Hair follicle dermal papilla cell (primary cell): ENCODE data around the genes BEX3 and IL1RAPL2.

DNA sequence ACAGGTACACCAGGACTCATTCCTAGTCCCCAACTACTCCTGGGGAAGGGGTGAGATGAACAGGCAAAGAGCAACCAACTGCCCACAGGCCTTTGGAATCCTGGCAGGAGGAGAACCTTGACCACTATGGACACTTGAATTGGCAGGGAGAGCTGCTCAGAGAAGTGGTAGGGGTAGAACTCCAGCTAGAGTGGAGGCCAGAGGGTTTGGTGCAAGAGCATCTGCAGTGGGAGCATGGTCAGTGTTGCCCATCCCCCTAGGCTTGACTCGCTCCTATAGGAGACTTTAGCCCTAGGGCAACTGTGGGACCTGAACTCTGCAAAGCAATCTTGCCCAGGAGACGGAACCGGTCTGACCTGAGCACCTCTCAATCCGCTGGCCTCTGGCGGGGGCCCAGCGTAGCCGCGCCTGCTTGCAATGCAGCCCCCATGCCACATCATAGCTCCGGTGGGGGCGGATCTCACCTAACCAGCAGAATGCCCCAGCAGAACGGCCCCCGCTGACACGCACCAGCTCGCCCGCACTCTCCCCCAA lies 5.5 kb downstream of the BEX4 start:
- CAGE, long polyA plus RNA = no peak

- CAGE, long polyA plus RNA = no peak
Observed at GRCh38 chrX:103362422-103362955, 6.2 kb downstream of the TCEAL9 start.

DNA sequence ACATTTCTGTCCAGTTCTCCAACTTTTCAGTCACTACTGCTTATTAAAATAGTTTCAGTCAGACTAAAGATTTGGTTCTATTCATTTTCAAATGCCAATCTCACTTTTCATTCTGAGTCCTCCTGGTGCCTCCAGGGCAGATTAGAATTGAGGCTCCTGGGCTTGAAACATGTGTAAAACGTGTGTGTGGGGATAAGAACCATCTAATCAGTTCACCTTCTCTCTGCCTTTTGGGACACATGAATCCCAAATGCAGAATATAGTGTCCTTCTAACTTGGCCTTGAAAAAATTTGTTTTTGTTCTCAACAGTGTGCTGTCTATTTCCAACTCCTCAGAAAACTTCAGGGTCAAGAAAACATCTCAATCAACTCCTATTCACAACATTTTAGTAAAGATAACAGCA lies 3.3 kb upstream of the BEX3 start:
- CAGE, long polyA plus RNA = no peak

DNA sequence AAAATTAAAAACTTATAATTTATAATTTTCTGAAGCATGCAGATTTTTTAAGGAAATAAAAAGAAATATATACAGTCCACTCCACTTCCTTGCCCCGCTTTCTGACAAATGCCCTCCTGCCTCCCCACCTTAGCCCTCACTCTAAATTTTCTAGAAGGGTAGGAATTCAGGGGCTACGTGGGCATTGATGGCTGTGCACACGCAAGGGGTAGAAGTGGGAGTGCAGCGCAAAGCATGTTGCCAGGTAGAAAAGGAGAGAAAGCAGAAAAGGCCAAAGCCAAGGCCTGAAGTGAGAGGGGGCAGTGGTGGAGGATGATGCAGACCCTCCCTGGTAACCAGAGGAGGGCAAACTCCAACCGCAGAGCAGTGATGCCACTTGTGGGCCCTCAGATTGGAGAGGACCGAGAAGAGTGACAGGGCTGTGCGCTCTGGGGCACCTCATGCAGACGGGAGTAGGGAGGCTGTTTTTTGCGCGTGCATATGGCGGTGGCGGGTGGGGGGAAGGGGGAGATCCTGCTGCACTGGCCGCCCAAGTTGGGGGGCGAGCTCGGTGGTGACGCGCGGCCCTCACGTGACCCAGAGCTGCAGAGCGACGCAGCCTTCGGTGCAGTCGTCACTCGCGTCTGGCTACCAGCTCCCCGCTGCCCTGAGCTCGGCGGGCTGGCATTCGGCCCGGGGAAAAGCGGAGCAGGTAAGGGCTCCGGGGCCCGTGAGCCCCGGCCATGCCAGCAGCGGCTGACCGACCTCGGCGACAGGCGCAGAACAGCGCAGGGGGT lies at the start of gene BEX3:
Gene BEX3 (plus strand): TSS at position 616 of the 776 bp plus-strand sequence.
- CAGE, long polyA plus RNA = no peak

GRCh38 chrX:103376699-103377391 lies 507 bp downstream of the BEX3 start:
- CAGE, long polyA plus RNA = no peak

DNA sequence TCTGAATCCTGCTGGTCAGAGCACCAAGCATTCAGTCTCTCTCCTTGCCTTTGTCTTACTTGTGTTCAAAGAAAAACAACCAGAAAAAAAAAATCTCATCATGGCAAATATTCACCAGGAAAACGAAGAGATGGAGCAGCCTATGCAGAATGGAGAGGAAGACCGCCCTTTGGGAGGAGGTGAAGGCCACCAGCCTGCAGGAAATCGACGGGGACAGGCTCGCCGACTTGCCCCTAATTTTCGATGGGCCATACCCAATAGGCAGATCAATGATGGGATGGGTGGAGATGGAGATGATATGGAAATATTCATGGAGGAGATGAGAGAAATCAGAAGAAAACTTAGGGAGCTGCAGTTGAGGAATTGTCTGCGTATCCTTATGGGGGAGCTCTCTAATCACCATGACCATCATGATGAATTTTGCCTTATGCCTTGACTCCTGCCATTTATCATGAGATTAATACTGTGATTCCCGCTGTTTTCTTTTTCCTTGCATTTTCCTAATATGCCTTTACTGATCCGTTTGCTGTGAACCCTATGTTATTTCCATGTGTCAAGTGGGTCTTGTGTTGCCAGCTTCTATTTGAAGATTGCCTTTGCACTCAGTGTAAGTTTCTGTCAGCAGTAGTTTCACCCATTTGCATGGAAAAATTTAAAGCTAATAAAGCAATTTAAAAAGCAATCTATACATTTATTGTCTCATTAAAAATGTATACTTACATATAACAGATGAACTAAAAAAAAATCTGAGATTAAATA lies 1.2 kb downstream of the BEX3 start:
- CAGE, long polyA plus RNA = no peak

DNA sequence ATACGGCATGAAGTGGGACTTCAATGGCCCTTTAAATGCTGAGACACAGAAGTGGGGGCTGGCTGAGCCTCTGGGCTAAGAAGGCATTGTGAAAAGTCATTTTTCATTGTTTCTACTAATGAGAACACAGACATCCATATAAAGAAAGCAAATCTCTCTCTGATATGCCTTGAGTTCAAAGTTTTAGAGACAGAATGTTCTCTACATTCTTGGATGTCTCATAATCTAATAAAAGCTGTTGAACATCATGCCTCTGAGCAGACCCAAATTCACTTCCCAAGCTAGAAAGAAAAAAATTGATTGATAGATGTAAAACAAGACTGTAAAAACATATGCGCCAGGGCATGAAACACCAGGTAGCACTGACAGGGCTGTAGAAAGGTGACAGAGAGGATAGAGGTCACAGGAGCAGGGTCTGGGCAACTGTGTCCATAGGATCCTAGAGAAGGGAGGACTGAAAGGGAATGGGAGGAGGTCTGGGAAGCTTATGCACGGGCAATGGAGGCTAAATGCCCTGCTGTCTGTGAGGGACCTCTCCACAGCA lies 16.3 kb downstream of the RAB40A start:
- CAGE, long polyA plus RNA = no peak

GRCh38 chrX:103535712-103536795 lies 16.8 kb upstream of the RAB40A start:
- CAGE, long polyA plus RNA = no peak

GRCh38 chrX:103623891-103624375 lies 4.8 kb upstream of the TCEAL1 start:
- CAGE, long polyA plus RNA = no peak

GRCh38 chrX:103919372-103919882 lies 43.0 kb upstream of the TMSB15B start:
- CAGE, long polyA plus RNA = no peak

DNA sequence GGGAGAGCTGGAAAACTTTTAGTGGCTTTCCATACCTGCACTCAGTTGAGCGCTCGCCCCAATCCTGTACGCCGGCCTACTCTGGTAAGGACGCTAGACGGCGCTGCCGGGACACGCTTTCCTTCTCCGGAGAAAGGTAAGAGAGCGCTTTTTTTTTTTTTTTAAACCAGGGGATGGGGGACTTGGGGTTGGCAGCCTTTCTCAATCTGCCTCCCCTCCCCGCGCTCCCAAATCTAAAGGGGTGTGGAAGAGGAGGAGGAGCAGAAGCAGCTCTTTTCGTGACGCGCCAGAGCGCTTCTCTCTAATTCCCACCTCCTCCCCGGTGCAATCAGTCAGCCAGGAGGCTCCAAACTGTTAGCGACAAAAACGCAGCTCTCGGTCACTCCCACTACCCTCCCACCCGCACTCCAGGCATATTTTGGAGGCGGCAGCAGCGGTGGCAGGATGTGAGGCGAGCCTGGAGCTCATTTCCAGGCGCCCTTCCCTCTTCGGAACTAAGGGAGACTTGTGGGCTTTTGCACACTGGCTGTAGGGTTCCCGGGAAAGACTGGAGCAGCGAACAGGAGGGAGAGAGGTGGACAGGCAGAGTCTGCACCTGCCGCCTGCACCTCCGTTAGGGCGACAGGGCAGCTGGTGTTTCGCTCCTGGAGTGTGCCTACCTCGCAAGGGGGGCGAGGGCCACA lies at the start of gene IL1RAPL2:
Gene IL1RAPL2 (plus strand): TSS at position 331 of the 683 bp plus-strand sequence.
- CAGE, long polyA plus RNA = no peak

DNA sequence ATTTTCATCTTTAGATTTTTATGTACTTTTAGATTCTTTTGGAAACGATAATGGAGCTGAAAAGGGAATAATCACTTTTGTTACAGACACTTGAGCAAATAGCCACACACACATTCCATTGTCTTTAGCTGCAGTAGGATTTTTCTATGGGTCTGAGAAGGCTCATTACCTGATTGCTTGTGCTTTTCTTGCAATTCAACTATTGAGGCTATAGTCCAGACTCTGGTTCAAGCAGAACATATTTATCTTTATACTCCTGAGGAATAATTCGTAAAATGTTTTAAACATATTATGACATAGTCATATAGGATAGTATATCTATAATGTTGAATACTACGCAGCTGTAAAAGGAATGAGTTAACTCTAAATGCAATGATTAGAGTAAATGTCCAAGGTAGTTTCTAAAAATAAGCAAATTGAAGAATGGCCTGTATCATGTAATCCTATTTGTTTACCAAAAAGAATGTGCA lies 1.3 kb downstream of the PWWP3B start:
- CAGE, long polyA plus RNA = no peak

- CAGE, long polyA plus RNA = no peak
Observed at GRCh38 chrX:106177086-106177682, 9.1 kb downstream of the PWWP3B start.

GRCh38 chrX:106954761-106955184 lies 34.6 kb downstream of the CLDN2 start:
- CAGE, long polyA plus RNA = no peak

- CAGE, long polyA plus RNA = no peak
Observed at GRCh38 chrX:107084083-107084927, 34.3 kb downstream of the RBM41 start.

GRCh38 chrX:107484018-107484778 lies 34.7 kb downstream of the FRMPD3 start:
- CAGE, long polyA plus RNA = no peak

DNA sequence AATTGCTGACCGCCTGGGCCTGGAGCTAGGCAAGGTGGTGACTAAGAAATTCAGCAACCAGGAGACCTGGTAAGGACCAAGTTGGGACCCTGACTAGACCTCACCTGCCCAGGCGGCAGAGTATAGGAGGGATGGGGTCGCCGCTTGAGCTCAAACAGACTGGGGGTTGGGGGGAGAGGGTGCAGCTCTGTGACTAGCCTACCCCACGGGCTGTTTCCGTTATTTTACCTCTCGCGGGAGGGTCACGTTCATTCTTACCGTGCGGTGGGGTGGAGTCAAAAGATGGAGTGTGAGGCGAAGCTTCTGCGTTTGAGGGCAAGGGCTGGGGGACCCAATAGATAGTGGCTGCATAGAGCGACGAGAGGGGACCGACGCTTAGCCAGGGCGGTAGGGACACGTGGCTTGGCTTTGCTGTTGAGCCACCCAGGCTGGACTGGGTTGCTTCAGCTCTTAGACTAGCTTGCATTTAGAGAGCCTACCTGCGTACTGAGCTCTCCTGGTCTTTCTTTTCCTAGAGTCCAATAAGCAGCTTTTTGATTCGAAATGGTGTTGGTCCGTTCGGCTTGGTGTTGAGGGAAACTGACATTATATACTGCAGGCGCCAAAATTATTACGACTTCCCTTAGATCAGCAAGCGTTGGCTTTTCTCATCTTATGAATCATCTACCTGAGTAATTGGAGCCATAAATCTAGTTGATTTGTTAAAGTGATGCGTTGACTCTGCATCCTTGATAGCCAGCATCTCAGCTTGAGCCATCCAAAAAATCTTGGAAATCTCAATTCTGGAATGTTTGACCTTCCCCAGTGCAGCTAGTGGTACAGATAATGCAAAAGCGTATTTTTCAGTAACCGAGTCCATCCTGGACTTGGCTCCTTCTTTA lies 612 bp downstream of the PRPS1 start:
- CAGE, long polyA plus RNA = no peak

GRCh38 chrX:107713359-107713862 lies 62.2 kb downstream of the TSC22D3 start:
- CAGE, long polyA plus RNA = no peak

DNA sequence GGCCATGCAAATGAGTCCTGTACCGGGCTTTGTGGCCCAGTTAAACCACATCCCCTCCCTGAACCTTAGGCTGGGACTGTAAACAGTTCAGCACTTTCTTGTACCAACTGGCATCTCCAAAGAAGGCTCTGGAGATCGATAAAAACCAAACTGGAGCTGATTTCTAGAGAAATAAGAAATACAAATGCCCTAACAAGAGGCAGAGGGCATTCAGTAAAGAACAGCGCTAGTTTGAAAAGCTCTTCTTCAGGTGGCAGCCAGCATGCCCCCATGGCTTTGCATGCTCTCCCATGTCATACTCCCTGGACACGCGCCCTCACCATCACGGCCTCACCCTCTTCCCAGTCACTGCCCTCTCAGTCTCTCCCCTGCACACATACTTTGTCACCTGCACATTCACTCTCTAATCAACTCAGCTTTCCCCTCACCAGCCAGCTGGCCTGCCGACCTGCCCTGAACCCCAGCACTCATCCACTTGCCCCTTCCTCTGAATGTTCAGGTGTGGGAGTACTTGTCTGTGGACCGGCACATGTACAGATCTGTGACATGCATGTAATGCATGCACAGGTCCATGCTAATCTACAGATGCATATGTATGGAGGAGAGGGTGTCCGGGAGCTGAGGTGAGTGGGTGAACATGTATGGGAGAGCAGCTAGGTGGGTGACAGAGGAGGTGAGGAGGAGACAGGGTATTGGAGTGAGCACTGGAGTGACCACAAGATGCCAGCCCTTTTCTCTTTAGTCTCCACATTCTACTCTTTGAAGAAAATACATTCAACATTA lies 58.3 kb downstream of the TSC22D3 start:
- CAGE, long polyA plus RNA = no peak

GRCh38 chrX:107724377-107724943 lies 51.1 kb downstream of the TSC22D3 start:
- CAGE, long polyA plus RNA = no peak